ENCODE measurements around the genes SLC25A38 and EIF1B.

- PRO-cap = no peak
Measured at GRCh38 chr3:37992596-37993193, 2.1 kb downstream of the VILL start.

- PRO-cap = no peak
Measured at GRCh38 chr3:37993341-37993762, 2.8 kb downstream of the VILL start.

- PRO-cap = no peak
Measured at GRCh38 chr3:38003732-38004777, 13.5 kb downstream of the VILL start.

DNA sequence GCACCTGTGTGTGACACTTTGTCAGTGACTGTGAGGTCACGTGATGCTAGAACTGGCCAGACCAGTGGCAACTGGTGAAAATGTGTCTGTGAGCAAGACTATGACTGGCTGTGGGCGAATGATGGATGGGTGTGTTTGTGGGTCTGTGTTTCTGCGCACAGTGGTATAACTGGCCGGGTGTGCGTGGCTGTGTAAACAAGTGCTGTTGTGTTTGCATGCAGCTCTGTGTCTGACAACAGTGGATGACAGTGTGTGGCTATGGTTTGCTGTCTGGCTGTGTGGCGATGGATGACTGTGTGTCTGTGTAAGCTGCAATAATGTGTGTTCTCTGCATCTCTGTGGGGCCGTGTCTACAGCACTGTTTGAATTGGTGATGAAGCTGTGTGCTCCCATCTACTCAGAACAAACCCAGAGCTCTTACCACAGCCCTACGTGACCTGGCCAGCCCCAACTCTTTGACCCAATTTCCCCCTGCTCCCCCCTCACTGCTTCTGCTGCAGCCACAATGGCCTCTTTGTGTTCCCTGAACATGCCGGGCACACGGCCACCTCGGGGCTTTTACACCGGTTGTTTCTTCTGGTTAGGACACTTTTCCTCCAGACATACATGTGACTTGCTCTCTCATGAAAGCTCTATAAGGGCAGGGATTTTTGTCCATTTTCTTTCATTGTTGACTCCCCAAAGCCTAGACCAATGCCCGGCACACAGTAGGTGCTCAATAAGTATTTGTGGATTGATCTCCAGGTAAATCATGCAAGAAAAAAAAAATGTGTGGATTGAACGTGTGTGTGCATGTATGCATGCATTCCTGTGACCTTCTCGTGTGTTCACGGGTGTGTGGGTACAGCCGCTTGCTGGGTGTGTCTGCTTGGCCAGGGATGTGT, 14.5 kb downstream of the VILL start:
- PRO-cap = unidirectional peak, minus-strand start at position 454 of the sequence

DNA sequence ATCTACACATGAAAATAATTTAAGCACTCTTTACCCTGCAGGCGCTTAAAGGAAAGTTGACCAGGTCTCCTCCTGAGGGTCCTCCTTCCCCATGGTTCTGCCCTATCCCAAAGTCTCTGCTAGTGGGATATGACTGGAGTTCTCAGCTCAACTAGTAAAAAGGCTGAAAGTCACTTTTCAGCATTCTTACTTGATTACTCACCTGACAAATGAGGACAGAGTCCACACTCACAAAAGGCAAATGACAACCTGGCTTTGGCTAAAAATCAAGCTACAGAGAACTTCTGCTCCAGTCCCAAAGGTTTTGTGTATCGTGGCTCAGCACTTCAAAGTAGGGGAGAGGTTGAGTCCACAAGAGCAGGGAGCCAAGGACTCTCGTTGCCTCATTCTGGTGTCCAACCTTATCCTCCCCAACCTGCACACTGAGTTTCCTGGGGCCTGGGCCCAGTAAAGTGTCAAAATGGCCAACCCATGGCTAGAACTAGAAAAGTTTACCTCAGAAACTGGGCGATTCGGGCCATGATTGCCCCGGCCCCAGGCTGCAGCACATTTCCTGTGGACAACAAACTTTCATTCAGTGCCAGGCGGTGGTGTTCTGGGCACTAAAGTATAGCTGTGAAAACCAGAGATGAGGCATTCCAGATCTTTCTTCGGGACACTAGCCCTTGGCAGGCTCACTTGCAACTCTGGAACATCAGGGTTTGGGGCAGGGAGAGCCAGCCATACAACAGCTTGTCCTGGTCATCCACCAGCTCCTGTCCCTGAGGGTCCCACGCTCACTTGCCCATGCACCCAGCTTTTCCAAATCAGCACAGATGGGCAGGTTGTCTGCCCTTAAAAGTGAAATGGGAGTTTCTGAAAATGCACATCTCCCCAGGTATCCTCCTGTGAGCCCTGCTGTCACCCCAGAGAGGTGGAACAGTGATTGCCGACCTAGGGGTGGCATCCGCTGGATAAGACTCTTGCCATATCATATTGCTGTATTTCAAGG, 3.2 kb downstream of the ACAA1 start:
- PRO-cap = no peak

DNA sequence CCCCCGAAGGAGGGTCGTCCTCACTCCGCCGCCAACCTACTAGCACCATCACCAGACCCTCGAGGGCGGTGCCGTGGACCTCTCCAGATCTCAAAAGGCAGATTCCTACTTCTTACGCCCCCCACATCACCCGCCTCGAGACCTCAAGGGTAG, 206 bp upstream of the MYD88 start:
- PRO-cap = no peak

DNA sequence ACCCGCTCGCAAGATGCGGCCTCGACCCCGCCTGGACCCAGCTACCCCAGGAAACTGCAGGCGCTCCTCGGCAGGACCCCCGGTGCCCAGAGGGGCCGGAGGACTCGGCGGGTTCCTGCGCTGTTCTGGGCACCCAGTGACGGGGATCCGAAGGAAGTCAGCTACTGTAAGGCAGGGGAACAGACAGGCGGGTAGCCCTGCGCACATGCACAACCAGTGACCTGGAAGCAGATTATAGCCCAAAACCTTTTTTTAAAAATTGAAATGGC, 478 bp downstream of the XYLB start:
- PRO-cap = unidirectional peak, minus-strand start at position 138 of the sequence

DNA sequence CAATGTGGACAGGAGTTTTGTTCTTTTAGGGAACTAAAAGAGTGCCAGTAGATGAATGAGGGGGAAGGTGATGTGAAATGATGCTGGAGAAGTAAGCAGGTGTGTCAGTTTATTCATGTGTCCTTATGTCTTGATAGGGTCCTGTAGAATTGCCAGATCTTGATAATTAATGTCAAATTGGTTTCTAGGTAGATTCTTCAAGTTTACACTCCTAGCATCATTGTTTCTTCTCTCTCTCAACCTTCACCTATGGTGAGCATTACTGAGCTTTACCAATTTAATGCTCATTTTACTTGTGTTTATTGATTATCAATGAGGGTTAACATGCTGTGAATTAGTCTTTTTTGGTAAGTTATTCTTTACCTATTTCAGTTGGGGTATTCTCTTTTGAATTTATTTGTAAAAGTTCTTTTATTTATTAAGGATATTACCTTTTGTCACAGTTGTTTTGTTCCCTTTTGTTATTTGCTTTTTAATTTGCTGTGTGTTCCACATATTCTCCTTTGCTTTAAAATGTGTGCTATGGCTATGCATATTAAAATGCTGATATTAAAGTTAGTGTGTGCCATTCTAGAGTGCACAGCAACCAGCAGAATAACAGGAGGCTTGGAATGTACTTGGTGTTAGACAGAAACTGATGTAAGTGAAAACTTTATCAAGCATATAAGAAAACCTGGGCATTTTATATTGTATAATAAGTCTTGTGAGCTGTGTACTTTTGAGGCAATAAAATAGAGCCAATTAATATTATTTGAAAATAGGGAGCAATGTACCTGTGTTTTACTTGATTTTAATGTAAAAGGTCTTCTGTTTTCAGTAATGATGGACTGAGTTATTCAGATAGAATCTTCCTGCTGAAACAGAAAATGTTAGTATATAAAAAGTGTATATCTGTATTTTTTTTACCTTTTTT, 2.9 kb downstream of the EXOG start:
- PRO-cap = no peak

GRCh38 chr3:39013317-39013641, 38.5 kb downstream of the SCN11A start:
- PRO-cap = no peak

DNA sequence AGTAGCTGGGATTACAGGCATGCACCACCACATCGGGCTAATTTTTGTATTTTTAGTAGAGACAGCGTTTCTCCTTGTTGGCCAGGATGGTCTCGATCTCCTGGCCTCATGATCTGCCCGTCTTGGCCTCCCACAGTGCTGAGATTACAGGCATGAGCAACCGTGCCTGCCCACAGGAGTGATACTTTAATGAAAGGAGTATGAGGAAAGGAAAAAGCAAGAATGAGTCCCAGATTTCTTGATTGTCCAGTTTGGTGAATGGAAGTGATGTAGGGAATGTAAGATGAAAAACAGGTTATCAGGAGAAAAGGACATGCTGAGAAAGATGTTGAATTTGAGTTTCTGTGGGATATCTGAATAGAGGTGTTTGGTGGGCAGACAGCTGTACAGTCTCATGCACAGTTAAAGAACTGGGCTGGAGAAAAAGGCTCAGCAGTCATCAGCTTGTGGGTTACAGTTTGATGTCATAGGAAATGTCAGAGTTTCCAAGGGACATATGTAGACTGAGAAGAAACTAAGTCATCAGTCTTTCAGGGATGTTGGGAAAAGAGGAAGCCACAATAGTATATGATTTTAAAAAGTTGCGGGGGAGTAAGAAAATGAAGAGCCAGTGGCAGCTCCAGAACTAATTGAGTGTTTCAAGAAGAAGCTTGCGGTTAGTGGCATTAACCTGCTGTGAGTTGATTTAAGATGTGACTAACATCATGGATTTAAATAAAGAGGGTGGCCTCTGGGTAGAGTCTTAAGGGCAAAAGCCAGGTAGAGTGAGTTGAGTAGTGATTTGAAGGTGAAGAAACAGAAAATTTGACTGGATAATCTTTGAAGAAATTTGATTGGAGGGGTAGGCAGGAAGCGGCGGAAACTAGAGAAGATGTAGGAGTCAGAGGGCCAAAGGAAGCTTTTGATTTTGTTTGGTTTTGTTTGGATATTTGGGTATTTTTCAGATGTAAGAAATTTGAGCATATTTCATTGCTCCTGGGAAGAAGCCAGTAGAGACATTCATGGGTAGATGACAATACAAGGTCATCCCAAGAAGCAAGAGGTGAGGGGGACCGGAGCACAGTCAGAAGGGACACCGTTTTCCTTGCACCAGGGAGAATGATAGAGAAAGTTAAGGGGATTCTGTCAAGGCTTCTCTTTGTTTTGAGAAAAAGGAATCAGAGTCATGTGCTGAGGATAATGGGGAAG, 24.6 kb downstream of the GORASP1 start:
- PRO-cap = no peak

- PRO-cap = no peak
Measured at GRCh38 chr3:39132914-39133476, 20.4 kb downstream of the CSRNP1 start.

- PRO-cap = no peak
Measured at GRCh38 chr3:39135004-39135357, 18.4 kb downstream of the CSRNP1 start.

GRCh38 chr3:39154385-39155107, 1.2 kb upstream of the CSRNP1 start:
- PRO-cap = no peak

- PRO-cap = no peak
Measured at GRCh38 chr3:39186003-39186518, 6.3 kb downstream of the XIRP1 start.

DNA sequence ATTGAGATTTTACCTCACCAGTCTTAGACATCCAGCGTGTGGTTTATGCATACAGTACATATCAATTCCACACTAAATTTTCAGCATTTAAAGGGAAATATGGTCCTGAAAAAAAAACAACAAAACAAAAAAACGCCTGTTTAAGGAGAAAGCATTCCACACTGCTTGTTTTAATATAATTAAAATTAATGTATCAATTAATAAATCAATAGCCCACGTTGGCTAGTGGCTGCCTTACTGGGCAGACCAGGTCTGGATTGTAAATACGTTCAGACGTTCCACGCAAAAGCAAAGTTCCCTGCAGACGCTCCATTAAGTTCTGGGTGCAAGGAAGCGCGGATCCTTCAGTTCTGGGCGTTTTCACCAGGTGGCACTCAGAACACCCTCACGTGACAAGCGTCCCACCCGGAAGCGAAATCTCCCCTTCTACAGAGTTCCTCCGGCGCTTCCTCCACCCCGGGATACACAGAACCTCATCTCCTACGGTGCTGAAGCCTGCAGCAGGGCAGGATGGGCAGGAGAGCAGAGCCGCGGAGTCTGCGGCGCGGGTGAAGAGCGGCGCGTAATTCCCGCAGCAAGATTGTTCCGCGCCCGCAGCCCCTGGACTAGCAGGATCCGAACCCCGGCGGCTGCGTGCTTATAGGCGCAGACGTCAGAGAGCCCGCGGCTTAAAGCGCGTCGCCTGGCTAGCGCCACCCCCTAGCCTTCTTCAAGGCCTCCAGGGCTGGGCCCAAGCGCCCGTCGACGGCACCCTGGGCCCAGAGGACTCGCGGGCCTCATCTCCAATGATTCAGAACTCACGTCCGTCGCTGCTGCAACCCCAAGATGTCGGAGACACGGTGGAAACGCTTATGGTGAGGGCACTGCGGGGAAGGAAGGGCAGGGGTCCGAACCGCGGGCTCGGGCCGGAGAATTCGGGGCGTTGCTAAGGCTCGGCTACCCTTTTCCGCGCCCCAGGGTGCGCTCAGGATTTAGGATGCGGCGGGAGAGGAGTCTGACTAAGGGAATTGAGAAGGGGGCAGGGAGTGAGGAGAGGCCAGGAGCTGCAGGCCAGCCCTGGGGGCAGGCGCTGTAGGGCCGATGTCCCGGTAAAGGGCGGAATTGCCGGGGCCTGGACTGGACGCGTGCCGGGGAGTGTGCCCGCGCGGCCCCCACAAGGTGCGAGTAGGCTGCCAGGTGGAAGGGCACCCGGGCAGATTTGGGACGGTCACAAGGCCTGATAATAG, at the start of gene SLC25A38:
SLC25A38 (plus strand) TSS at position 431 of the 1,226 bp plus-strand sequence.
- PRO-cap = bidirectional peak, plus-strand start at position 431 of the sequence, minus-strand start at position 369 of the sequence; bidirectional peak, plus-strand start at position 793 of the sequence, minus-strand start at position 579 of the sequence; bidirectional peak, plus-strand start at position 1,091 of the sequence, minus-strand start at position 833 of the sequence

DNA sequence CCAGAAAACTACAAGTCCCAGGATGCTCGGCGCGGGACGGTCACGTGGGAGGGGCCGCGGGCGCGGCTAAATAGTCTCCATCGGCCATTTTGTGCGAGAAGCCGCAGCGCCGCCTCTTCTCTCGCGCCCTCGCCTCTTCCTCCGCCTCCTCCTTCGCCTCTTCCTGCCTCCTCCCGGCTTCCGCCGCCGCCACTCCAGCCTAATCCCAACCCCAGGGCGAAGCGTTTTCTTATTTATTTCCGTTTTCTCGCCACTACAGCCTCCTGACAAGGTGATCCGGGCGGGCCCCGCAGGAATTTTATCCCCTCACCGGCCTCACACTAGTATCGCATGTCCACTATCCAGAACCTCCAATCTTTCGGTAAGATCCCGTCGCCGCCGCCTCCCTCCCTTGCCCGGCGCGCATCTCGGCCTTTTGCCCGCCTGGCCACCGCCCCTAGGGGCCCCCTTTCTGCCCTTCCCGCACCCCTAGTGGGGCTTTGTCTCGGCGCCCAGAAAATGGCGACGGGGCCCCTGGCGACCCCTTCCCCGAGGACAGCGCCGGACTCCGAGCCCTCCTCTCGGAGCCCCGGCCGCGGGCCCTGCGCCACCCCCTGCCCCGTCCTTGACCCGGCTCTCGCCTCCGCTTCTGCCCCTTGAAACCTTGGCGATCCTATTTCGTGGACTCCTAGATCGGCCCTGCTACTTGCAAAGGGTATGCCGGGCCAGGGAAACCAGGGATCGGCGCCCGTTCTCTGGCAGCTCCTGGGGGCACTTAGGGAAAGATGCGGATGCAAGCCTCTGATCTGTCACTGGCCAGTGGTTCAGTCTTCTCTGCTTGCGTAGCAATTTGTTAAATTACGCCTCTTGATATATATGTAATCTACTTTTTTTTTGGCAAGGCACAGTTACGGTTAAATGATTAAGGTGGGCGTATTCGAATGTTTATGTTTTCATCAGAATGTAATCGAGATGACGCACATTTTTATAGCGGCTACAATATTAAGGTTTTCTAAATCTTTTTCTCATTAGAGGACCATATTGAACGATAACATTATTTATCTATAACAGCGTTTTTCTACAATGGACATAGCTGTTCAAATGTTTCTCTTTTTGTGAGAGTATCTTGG, at the start of gene EIF1B:
EIF1B (plus strand) TSS at position 96 of the 1,109 bp plus-strand sequence.
- PRO-cap = bidirectional peak, plus-strand start at position 192 of the sequence, minus-strand start outside the sequence; bidirectional peak, plus-strand start at position 697 of the sequence, minus-strand start at position 630 of the sequence; bidirectional peak, plus-strand start at position 734 of the sequence, minus-strand start at position 756 of the sequence; unidirectional peak, minus-strand start at position 793 of the sequence

DNA sequence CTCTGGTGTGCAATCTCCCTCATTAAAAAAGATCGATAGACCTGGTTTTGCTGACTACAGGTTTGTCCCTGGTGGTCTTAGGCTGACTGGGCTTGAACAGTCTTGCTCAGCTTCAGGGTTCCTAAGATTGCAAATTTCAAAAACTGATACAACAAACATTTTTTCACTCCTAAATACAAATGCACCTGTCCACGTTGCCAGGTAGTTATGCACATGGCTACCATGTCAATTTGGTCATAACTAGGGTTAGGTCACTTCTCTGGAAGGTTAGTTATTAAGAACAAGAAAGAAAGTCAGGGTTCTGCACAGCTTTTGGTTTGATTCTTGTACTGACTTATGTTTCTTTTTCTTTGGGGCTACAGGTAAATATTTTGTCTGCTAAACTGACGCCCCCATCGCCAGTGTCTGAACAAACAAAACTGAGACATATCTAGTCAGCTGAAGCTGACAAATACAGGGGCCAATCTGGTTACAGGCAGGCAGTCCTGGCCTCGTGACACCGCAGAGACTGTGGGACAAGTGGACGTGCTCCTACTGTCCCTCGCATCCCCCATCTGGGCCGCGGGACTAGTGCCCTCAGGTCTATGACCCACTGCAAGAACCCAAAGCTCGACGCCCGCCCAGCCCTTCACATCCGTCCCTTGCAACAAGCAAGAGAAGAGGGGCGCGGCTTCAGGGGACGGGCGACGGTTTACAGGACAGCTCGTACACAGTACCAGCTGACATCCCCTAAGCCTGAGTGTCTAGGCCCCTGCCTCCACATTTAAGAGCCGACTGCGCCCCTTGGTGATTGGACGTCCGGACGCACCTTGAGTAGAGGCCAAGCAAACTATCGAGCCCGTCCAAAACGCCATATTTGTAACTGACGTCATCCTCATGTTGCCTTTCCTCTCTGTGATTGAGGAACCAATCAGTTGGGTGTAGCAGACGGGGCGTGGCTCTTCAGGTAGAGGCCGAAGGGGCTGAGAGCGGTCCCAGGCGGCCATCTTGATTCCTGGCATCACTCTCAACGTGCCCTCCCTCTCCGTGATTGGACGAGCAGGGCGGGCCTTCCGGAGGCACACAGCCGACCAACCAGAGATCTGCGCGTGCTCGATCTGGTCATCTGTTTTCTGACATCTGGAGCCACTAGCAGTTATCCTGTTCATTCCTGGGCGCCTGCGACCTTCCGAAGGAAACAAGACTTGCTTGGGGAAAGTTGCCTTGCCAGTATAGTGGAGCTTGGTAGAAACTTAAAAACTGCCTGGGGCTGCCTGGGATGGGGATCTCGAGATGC, 4.4 kb upstream of the RPL14 start:
- PRO-cap = bidirectional peak, plus-strand start at position 659 of the sequence, minus-strand start at position 556 of the sequence; bidirectional peak, plus-strand start at position 1,147 of the sequence, minus-strand start at position 831 of the sequence

DNA sequence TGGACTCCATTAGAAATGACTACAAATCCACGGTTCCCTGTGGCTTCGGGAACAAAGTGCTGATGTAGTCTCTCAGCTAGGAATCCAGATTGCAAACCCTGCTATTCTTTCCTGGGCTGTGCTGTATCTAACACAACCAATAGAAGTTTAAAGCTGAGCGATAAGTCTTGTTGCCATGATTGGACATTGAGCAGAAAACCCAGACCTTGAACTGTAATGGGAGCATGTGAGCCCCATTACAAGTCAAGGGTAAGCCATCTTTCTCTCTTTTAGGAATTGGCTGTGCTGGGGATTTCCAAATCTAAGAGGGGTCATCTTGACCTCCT, 306.6 kb upstream of the CTNNB1 start:
- PRO-cap = no peak

DNA sequence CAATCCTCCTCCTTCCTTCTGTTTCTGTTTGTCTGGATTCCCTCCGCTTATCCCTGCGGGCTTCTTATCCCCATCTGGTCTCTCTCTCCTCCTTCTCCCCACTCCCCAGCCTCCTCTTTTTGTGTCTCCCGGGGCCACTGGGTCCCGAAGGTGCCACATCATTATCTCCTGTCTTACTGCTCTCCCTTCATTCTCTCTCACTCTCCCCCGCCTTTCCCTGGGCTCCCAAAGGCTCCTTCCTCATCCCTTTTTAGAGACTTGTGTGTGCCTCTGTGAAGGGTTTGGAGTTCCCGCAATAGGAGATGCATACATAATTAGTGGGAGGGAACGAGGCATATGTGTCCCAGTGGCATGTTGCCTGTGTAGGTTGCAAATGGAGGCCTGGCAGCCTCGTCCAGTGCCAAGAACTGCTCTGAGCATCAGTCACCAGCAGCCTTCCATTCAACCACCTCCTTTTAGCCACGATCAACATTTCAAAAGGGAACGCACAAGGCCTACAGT, 79.1 kb upstream of the CTNNB1 start:
- PRO-cap = no peak

DNA sequence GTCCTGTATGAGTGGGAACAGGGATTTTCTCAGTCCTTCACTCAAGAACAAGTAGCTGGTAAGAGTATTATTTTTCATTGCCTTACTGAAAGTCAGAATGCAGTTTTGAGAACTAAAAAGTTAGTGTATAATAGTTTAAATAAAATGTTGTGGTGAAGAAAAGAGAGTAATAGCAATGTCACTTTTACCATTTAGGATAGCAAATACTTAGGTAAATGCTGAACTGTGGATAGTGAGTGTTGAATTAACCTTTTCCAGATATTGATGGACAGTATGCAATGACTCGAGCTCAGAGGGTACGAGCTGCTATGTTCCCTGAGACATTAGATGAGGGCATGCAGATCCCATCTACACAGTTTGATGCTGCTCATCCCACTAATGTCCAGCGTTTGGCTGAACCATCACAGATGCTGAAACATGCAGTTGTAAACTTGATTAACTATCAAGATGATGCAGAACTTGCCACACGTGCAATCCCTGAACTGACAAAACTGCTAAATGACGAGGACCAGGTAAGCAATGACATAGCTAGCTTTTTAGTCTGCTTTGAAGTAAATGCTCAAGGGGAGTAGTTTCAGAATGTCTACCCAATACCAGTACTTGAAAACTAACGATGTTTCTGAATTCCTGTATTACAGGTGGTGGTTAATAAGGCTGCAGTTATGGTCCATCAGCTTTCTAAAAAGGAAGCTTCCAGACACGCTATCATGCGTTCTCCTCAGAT, 25.6 kb downstream of the CTNNB1 start:
- PRO-cap = no peak